ENCODE measurements around the genes BRAF and CASP2.

DNA sequence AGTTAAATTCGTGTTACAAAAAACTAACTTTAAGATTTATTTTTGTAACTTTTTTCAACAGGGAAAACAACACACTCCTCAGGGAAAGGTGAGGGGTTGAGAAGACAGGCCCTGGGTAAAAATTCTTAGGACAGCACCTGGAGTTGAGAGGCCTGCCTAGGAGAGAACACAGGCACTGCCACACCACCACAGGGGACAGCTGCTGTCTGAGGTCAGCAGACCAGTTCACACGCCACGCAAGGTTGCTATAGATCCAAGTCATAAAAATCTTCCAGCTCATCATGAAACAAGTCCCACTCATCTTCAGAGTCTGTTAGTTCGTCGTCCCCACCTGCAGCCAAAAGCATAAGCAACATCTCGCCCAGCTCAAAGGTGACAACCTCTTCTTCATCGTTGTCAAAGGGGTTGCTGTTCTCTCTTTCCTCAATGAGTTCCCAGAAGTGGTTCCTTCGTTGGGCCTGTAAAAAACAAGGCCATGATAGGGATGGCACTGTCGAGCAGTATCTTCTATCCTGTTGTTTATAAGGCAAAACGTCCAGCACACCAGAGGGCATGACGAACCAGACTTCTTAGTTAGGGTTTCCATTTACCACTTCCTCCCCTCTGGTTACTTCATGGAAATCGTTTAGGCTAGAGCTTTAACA, 24.9 kb downstream of the MKRN1 start:
- PRO-cap = no peak

- PRO-cap = no peak
These were observed 38.8 kb upstream of the MKRN1 start for GRCh38 chr7:140518061-140518530.

GRCh38 chr7:140623932-140624397, 16.6 kb downstream of the DENND2A start:
- PRO-cap = no peak

- PRO-cap = no peak
These were observed 97.5 kb downstream of the BRAF start for GRCh38 chr7:140827116-140827678.

DNA sequence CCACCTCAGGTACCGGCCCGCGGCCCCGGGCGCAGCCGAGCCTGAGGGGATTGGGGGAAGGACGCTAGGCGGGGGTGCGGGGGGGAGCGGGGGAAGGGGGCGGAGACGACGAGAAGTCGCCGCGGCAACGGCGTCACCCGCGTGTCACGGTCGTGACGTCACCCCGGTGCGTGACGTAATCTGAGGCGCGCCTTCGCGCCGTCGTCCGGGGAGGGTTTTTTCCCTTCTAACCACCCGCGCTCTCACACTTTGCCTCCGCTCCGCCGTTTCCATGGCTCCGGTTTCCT, at the start of gene BRAF:
Gene BRAF, minus strand, starts transcription at position 60 of the 287 bp plus-strand sequence.
- PRO-cap = bidirectional peak, plus-strand start at position 216 of the sequence, minus-strand start at position 43 of the sequence

- PRO-cap = no peak
These were observed 17.8 kb upstream of the MRPS33 start for GRCh38 chr7:141032490-141033002.

DNA sequence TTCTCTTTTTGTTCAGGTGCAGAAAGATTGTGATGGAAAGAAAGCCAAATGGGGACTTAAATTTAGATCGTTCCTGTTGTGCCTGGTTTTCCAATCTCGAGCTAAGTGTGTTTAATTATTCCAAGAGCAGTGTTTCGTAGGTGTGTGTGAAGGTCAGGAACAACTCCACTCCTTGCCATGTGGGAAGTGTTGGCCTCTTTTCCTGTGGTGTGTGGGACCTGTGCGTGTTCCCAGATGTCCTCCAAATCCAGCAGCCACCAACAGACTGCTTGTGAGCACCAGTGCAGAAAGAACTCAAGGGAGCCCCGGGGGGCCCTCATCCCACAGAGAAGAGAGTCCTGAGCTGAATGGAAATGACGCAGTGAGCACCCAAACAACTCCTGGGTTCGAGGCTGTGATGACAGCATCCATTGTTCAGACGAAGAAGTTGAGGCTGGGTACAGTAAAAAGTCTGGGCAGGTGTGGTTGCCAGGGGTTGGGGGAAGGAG, 227.7 kb downstream of the TMEM178B start:
- PRO-cap = no peak

DNA sequence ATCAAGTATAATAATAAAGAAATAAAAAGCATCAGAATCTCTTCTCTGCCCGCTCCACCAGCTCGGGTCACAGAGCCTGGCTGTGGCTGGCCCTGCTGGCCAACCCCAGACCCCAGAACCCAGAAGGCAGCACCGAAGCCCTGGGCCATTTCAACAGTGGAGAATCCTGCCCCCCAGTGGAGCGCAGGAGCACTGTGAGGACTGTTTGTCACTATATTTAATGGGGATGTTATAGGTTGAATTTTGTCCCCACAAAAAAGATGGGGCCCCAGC, 27.3 kb downstream of the DENND11 start:
- PRO-cap = no peak

GRCh38 chr7:141685284-141685971, 16.5 kb downstream of the DENND11 start:
- PRO-cap = no peak

DNA sequence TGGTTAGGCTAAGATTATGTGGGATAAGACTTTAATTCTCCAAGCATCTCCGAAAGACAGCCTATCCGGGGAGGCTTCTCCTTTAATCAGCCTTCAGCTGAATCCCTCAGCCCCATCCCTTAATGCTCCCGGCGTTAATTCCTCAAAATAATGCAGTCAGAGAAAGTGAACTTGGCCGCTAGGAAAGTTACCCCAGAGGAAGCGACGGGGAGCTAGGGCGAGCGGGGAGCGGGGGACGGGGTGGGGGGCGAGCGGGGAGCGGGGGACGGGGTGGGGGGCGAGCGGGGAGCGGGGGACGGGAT, 871 bp downstream of the DENND11 start:
- PRO-cap = no peak

- PRO-cap = no peak
These were observed 6.8 kb upstream of the MGAM2 start for GRCh38 chr7:142104624-142105278.

DNA sequence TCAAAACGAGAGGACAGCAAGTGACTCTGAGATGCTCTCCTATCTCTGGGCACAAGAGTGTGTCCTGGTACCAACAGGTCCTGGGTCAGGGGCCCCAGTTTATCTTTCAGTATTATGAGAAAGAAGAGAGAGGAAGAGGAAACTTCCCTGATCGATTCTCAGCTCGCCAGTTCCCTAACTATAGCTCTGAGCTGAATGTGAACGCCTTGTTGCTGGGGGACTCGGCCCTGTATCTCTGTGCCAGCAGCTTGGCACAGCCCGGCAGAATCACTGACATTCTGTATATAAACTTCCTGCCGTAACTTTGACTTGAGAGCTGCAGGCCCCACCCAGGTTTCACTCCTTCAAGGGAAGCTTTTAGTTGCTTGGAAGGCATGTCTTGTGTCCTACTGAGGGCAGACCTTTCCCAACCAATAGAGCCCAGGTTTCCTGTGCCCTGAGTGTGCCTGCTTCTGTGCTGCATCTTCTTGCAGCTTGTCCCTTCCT, 225.0 kb upstream of the PRSS58 start:
- PRO-cap = no peak

DNA sequence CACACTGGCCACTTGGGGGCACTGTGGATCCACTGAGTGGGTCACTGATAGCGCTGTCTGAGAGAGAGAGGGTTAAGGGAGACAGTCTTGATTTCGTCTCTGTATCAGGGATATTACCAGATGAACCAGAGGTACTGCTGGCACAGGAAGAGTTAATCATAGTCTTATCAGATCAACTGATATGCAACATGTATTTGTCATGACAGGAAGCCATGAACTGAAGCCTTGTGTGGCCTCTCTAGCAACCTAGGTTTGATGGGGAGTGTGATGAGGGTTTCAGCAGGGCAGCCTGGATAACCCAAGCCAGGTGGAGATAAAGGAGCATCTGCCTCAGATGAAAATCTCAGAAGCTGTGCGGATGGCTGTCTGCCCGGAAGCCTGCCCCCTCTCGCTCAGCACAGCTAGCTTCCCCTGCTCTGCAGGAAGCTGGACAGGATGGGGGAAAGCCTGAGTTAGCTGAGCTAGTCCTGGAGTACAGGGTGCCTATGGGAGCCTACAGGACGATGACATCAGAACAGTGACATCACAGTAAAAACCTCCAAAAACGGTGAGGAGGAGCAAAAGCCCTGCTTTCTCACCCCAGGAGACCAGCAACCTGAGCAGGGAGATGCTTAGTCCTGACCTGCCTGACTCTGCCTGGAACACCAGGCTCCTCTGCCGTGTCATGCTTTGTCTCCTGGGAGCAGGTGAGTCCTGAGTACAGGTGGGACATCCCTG, 213.9 kb upstream of the PRSS1 start:
- PRO-cap = no peak

DNA sequence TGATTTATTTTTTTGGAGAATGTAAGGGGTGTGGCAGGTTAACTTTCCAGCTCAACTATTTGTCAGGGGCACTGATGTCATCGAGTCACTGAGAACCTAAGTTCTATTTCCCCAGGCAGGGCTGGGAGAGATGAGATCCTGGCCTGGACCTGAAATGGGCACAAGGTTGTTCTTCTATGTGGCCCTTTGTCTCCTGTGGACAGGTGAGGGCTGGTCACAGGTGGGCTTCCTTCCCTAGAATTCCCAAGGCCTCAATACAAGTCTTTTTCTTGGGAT, 205.3 kb upstream of the PRSS1 start:
- PRO-cap = no peak

GRCh38 chr7:142712050-142712588, 37.2 kb upstream of the PRSS1 start:
- PRO-cap = no peak

- PRO-cap = unidirectional peak, minus-strand start at chr7:142717621
These were observed 31.8 kb upstream of the PRSS1 start for GRCh38 chr7:142717549-142717748.

- PRO-cap = no peak
These were observed 28.4 kb upstream of the PRSS1 start for GRCh38 chr7:142720920-142721295.

DNA sequence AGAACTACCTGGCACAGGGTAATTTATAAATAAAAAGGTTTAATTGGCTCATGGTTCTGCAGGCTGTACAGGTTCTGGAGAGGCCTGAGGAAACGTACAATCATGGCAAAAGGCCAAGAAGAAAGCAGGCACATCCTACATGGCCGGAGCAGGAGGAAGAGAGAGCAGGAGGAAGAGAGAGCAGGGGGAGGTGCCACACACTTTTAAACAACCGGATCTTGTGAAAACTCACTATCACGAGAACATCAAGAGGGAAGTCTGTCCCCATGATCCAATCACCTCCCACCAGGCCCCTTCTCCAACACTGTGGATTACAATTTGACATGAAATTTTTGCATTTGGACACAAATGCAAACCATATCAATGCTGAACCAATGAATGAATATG, 6.1 kb downstream of the TRPV5 start:
- PRO-cap = no peak

DNA sequence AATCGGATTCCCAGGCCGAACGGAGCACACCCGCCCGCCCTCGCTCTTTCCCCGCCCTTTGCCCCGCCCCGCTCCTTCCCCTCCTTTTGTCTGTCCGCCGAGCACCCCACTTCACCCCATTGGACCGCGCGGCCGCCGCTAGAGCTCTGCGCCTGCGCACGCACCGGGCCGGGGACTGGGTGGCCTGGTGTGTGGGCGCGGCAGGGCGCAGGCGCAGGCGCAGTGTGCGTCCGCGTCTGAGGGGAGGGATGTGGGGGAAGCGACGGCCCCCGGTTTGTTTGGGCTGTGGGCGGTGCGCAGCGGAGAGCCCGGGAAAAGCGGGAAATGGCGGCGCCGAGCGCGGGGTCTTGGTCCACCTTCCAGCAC, at the start of gene CASP2:
Gene CASP2, plus strand, starts transcription at position 220 of the 366 bp plus-strand sequence.
- PRO-cap = bidirectional peak, plus-strand start at position 314 of the sequence, minus-strand start outside the sequence

GRCh38 chr7:143378695-143379662, 2.2 kb upstream of the ZYX start:
- PRO-cap = no peak